Osteoblast (primary cell): ENCODE measurements around a stretch of chr9.

DNA sequence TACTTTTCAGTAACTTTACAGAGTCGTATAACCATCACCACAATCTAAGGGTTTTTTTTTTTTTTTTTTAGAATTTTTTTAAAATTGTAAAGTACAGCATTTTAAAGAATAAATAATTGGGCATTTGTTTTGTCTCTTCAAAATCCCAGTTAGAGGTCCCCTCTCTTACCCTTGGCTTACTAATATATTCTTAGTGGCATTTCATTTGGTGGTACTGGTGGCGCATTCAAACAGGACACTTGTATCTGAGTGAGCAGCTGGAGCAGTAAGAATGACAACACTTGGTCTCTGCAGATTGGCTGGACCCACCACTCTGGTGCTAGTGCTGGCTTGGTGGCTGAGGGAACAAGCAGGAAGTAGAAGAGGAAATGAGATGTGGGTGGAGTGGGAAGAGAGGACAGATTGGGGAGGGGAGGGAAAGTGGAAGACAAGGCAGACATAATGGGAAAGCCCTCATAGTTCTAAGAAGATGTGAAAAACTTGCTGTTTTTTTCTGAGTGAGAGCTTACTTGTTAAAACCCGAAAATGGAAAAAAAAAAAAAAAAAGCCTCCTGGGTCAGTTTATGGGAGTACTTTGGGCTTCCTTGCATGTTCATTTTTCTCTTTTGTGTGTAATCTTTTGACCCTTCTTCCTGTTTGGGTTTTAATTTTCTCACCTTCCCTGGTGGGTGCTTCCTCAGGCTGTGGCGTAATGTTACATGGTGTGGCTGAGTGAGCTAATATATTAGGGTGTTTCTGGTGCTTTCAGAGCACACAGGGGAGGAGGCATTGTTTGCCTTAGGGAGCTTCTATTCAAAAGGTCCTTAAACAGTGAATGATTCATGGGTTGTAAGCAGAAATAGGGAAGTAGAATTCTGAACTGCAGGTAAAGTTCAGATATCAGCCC, 52.1 kb downstream of the TLE4 start:
- CAGE, long polyA plus RNA = no peak
- RRBS = no CpG with 5 or more reads among the region's 4 CpGs

DNA sequence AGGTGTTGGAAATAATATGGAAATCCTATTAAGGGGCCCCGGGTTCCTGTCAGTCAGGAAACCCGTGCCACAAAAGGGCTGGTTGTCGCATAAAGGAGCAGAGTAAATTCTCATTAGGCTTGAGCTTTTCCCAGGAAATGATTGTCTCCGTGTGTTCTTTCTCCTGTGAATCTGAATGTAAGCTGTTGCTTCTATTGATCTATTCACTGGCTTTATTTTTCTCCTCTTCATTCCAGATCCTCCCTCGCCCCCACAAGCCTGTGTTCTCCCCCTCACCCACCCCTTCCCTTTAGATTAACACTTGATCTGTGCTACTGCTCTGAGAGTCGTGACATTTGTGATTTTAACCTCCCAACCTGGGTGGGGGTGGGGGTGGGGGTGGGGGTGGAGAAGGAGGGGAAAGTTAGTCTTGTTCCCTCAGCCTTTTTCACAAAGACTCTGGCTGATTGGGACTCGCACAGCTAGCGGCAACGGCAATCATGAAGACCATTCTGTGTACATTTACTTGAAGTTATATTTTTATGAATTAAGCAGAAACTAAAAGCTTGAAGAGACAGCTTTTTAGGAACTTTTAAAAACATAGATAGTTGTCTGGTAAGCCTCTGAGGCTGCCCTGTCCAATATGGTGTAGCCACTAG, 91.0 kb downstream of the TLE4 start:
- CAGE, long polyA plus RNA = no peak
- RRBS = no CpG with 5 or more reads among the region's 9 CpGs

DNA sequence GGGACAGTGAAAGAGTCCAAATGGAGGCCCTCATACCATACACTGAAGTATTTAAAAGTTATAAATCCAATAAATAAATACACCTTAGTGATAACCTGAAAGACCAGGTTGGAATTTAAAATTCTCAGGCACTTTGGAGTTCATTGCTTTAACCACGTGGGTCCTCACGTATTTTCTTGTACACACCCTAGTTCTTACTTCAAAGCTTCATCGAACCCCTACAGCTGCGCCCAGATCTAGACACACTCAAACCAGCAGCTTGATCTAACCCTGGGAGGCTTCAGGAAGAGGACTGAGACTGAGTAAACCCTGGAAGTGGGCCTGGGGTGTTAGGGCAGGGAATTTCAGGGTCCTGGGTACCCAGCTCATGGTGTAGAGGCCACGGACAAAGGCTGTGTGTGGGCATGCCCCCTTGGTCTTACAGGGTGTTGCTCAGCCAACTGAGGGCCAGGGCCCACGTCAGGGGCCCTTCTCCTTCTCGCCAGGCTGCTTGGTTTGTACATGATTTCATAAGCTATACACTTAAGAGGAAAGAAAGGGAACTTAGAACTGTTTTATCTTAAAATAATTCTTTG, 95.2 kb downstream of the TLE4 start:
- CAGE, long polyA plus RNA = no peak
- RRBS = no CpG with 5 or more reads among the region's 7 CpGs

DNA sequence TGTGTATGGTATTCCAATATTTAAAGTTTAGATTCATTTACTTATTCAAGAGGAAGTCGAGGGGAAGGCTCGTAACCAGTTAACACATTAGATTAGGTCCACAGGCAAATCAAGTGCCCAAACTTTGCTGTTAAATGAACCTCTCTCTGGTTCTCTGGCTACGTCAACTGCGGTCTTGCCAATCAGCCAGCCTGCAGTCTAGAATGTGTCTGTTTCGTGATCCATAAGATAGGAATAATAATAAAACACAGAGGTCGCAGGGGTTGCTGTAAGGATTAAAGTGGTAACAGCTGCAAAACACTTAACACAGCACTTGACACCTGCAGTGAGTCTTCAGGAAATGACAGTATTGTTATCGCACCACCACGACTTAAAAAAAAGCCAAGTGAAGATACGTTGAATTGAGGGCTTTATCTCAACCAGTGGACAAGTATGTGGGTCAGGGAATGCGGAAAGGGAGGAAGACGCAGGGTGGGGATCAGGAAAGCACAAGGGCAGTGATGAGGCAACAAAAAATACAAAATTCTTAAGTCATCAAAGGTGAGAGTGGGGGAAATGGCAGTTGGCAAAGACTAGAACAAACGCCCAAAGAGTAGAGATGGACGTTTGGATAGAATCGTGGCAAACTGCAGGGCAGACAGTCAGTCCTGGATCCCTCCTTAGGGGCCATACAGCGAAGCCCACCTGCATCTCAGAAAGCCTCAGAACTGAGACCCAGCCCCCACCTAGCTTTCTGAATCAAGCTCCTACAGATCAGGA, 92.3 kb downstream of the TLE1 start:
- CAGE, long polyA plus RNA = no peak
- RRBS = no CpG with 5 or more reads among the region's 15 CpGs

DNA sequence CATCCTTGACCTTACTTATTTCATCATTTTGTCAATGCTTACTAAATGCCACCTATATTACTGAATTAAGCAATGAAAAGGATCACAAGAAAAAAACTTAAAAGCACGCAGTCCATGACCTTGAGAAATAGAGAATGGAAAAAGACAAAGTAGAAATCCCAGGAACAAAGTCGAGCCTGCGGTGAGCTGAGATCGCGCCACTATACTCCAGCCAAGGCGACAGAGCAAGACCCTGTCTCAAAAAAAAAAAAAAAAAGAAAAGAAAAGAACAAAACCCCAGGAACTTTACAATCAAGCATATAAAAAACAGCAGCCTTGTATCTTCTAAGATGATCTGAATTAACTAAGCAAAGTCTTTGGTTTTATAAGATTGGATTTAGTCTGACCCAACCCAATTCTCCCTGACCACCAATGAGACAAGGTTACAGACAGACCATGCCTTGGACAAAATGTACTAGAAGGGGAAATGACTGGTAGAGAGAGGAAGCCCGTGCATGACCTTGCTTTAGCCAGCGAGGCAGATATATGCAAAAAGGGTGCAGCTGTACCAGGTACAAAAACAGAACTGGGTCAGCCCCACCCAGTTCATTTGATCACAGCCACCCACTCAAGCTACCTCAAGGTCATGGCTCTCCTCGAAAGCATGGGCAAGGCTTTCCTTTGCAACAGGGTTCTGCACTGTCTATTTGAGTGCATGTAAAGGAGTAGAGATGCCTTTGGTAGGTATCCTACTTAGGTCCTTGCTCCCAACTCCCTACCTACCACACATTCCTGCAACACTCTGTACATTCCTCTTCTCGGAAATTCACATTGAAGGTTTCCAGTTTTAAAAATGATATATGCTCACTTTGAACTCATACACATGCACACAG, 33.5 kb downstream of the TLE1 start:
- CAGE, long polyA plus RNA = no peak
- RRBS = no CpG with 5 or more reads among the region's 10 CpGs

DNA sequence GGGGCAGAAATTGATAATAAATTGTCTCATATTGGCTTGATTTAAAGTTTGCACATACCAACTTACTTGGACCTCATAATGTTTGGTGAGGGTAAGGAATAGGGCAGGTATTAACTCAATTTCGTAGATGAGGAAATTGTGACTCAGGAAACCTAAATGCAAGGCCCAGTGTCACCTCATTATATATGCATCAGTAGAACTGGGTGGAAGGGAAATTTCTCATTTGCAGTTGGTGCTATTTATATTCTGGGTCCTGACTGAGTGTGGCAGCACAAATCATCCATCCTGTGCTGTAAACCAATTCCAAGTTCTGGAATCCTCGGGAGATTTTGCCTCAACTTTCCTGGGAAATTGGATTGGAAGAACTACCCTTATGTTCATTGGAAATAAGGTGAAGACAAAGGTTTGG, 103.1 kb downstream of the SPATA31D1 start:
- CAGE, long polyA plus RNA = no peak
- RRBS = no CpG with 5 or more reads among the region's 2 CpGs

GRCh38 chr9:82098848-82099130, 110.2 kb downstream of the SPATA31D1 start:
- CAGE, long polyA plus RNA = no peak
- RRBS = no CpG with 5 or more reads among the region's 5 CpGs

- CAGE, long polyA plus RNA = no peak
- RRBS = no CpG with 5 or more reads among the region's 6 CpGs
Observed at GRCh38 chr9:82488445-82489108, 500.0 kb downstream of the SPATA31D1 start.

DNA sequence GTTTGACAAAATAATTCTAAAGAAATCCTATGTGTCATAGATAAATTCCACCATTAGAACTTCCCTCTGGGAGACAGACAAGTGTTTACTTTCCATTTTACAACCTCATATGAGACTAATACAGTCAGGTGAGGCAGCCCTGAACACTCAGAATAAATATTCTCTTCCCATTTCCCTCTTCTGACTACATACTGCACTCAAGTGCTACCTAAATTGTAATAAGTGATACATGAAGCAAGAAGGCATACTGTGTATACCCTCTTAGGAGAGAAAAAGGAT, 6.8 kb downstream of the RASEF start:
- CAGE, long polyA plus RNA = no peak

- CAGE, long polyA plus RNA = no peak
- RRBS = no CpG with 5 or more reads among the region's 4 CpGs
Observed at GRCh38 chr9:83130424-83131143, 67.6 kb upstream of the RASEF start.

GRCh38 chr9:83220088-83220426, 157.1 kb upstream of the RASEF start:
- CAGE, long polyA plus RNA = no peak
- RRBS = no CpG with 5 or more reads among the region's 10 CpGs

- CAGE, long polyA plus RNA = no peak
- RRBS = no CpG with 5 or more reads among the region's 6 CpGs
Observed at GRCh38 chr9:83472127-83472762, 66.0 kb downstream of the FRMD3 start.

DNA sequence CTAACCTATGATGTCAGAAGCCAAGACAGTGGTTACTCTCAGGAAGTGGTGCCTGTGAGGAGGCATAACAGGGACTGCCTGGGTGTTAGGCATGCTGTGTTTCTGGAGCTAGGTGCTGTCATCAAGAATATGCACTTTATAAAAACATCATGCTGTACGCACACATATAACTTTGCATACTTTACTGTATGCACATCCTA, 30.1 kb downstream of the FRMD3 start:
- CAGE, long polyA plus RNA = no peak
- RRBS = no CpG with 5 or more reads among the region's 1 CpG

DNA sequence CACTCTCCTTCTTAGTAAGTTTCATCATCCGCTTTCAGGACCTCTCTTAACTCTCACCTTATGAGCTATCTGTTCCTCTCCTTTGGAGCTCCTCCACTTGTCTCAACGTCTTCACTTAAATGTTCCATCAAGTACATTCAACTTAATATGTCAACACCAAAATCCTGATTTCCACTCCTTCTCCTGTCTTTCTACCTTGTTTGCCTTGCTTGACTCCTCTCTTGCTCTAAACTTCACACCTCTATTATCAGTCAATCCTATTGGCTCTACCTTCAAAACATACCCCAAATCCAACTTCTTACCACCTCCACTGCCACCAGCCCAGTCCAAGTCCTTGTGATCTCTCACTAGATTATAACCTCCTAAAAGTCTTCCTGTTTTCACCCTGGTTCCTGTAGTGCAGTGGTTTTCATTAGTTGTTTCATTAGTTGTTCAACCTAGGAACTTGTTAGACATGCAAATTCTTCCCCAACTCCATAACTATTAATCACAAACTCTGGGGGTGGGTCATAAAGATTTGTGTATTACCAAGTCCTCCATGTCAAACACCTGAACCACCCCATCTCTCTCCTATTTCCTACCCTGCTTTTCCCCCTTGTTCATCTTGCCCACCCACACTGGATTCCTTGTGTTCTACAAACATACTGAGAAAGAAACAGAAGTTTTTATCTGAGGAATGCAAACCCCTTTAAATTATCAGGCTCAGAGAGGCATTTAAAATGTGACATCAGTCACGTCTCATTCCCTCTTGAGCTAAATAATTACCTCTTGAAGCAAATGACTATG, 34.4 kb downstream of the IDNK start:
- CAGE, long polyA plus RNA = no peak
- RRBS = no CpG with 5 or more reads among the region's 3 CpGs

GRCh38 chr9:83965575-83965963, 9.0 kb upstream of the C9orf64 start:
- CAGE, long polyA plus RNA = no peak
- RRBS = no CpG with 5 or more reads among the region's 6 CpGs

GRCh38 chr9:83968877-83969617, 11.0 kb downstream of the HNRNPK start:
- CAGE, long polyA plus RNA = no peak
- RRBS = no CpG with 5 or more reads among the region's 6 CpGs

DNA sequence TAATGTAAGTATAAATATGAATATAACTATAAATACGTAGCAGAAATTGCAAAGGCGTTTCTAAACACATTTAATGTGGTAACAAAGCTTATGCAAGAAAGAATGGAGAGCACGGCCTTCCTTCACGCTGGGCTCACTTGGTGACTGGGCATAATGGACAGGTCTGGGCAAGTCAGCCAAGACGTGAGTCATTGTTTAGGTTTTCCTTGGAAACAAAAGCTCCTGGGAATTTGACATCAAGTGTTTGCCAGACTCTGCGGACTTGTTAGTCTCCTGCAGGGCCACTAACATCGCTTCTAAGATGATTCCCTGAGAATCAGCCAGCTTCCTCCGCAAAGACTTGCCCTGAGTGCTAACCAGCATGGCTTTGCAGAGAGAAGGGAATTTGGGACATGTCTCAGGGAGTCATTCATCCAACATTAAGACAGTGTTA, 182.4 kb downstream of the NTRK2 start:
- CAGE, long polyA plus RNA = no peak
- RRBS = no CpG with 5 or more reads among the region's 8 CpGs

GRCh38 chr9:85716357-85716963, 25.3 kb downstream of the AGTPBP1 start:
- CAGE, long polyA plus RNA = no peak
- RRBS = no CpG with 5 or more reads among the region's 4 CpGs

DNA sequence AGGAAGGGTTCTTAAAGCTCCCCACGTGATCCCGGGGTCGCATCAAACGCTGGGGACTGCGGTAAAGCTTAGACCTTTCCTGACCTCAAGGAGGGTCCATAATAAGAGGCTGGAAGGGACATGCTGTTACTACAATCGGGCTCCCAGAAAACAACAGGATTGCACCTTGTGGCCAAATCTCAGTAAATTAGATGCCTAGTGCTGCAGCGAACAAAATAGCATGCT, 548 bp upstream of the AGTPBP1 start:
- CAGE, long polyA plus RNA = no peak
- RRBS = 3% methylated on average over 2 of the region's 7 CpGs

DNA sequence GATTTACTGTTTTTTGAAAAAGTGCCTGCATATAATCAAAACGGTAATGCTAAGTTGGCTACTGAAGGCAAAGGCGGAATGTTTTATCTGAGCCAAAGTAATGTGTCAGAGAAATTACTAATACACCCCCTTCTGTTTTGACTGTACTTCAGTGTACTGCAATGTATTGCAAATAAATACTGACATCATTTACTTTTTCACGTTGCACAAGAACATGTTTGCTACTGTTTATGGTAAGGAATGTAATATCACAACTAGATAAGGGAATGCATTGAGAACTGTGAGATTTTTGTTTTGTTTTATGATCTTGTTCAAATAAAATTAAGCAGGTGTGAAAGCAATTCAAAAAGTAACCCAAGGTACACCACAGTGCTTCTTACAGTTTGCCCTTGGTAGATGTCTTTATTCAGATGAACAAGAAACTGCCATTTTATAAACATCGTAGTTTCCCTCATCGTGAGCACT, 893 bp upstream of the AGTPBP1 start:
- CAGE, long polyA plus RNA = no peak
- RRBS = no CpG with 5 or more reads among the region's 5 CpGs